Right atrium auricular region (tissue), 2 donors: ENCODE data around the genes SYT13, SLC35C1, MAPK8IP1 and DGKZ.

DNA sequence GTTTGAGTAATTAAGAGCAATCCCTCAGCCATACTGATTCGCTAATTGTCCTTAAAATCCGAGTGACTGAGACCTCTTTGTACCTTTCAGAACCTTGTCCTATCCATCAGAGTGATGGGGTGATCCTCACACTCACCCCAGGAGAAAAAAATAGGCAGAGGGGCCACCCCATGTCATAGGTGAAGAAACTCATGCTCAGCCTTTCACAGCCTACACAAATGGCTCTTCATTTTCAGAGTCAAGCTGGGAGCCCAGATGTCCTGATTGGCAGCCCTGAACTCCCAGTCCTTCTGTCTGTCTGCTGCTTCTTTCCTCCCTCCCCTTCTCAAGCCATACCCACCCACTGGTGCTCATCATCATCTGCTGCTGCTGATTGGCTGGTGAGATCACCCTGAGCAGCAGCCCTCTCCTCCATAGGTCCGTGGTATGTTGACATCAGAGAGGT, 46.2 kb upstream of the PRDM11 start:
- PRO-cap = no peak
- RAMPAGE, long total RNA, 2 experiments = no peak in any of the 2 experiments

DNA sequence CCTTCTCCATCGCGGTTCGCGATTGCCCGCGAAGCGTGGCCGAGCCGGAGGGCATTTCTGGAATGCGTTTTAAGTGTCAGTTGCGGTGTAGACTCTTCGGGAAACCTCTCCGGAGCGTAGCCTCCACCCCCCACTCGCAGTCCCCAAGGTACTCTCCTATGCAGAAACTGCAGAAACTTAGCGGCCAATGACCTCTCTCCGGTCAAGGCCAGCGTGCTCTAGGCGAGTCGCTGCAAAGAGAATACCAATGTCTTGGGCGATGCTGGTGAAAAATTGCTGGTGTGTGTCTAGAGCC, 942 bp downstream of the PRDM11 start:
- PRO-cap = no peak
- RAMPAGE, long total RNA, 2 experiments = no peak in any of the 2 experiments

- PRO-cap = no peak
- RAMPAGE, long total RNA, 2 experiments = no peak in any of the 2 experiments
These were observed 59.1 kb downstream of the SYT13 start for GRCh38 chr11:45226795-45227612.

- PRO-cap = bidirectional peak, plus-strand start at chr11:45286437, minus-strand start at chr11:45286333
- RAMPAGE, long total RNA, 2 experiments = no peak in any of the 2 experiments
These were observed at the start of gene SYT13 for GRCh38 chr11:45285671-45286947. SYT13 (minus strand) TSS chr11:45286341.

DNA sequence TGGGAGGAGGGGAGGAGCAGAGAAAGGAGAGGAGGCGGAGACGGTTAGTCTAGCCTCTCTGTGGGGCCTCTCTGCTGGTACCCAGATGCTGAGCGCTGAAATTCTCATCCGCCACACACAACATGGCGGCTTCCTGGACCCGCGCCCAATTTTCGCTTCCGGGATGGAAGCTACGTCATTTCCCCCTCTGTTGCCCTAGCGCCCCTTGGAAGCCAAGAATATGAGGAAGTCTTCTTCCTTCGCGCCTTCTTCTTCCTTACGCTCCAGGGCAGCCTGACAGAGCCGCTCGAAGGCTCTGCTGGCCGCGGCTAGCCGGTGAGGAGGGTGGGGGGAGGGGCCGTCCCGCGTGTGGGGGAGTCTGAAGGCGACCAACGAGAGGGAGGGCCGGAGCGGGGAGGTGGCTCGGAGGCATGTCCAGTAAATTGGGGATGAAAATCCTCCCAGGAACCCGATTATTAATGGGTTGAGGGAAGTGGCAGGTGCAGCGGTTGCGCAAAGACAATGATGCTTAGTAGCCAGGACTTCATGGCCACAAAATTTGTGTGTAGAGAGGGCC, 69.2 kb upstream of the SYT13 start:
- PRO-cap = bidirectional peak, plus-strand start at position 190 of the sequence, minus-strand start at position 81 of the sequence
- RAMPAGE, long total RNA, 2 experiments = start-site peak on the plus strand in 1 of 2 experiments, centred at position 193 of the sequence, 60 reads per replicate

GRCh38 chr11:45804850-45805555, at the start of gene SLC35C1:
SLC35C1 (plus strand) TSS chr11:45805149.
- PRO-cap = bidirectional peak, plus-strand start at chr11:45805175, minus-strand start at chr11:45805031
- RAMPAGE, long total RNA, 2 experiments = no peak in any of the 2 experiments

GRCh38 chr11:45885067-45885979, at the start of gene MAPK8IP1:
MAPK8IP1 (plus strand) TSS chr11:45885651.
- PRO-cap = no peak
- RAMPAGE, long total RNA, 2 experiments = no peak in any of the 2 experiments

DNA sequence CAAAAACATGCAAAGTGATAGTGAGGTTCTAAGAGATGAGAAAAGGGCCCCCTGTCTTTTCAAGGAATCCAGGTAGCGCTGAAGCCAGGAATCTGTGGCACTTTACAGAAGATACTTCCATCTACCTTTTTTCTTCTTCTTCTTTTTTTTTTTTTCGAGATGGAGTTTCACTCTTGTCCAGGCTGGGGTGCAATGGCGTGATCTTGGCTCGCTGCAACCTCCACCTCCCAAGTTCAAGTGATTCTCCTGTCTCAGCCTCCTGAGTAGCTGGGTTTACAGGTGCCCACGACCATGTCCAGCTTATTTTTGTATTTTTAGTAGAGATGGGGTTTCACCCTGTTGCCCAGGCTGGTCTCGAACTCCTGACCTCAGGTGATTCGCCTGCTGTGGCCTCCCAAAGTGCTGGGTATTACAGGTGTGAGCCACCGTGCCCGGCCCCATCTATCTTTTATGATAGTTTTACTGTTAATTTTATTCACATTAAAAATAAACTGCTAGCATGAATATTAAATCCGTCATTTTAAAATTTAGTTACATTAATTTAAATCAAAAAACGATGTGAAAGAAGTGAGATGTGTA, 84.8 kb downstream of the LARGE2 start:
- PRO-cap = no peak
- RAMPAGE, long total RNA, 2 experiments = no peak in any of the 2 experiments

GRCh38 chr11:46092001-46092325, 29.3 kb downstream of the PHF21A start:
- PRO-cap = no peak
- RAMPAGE, long total RNA, 2 experiments = no peak in any of the 2 experiments

DNA sequence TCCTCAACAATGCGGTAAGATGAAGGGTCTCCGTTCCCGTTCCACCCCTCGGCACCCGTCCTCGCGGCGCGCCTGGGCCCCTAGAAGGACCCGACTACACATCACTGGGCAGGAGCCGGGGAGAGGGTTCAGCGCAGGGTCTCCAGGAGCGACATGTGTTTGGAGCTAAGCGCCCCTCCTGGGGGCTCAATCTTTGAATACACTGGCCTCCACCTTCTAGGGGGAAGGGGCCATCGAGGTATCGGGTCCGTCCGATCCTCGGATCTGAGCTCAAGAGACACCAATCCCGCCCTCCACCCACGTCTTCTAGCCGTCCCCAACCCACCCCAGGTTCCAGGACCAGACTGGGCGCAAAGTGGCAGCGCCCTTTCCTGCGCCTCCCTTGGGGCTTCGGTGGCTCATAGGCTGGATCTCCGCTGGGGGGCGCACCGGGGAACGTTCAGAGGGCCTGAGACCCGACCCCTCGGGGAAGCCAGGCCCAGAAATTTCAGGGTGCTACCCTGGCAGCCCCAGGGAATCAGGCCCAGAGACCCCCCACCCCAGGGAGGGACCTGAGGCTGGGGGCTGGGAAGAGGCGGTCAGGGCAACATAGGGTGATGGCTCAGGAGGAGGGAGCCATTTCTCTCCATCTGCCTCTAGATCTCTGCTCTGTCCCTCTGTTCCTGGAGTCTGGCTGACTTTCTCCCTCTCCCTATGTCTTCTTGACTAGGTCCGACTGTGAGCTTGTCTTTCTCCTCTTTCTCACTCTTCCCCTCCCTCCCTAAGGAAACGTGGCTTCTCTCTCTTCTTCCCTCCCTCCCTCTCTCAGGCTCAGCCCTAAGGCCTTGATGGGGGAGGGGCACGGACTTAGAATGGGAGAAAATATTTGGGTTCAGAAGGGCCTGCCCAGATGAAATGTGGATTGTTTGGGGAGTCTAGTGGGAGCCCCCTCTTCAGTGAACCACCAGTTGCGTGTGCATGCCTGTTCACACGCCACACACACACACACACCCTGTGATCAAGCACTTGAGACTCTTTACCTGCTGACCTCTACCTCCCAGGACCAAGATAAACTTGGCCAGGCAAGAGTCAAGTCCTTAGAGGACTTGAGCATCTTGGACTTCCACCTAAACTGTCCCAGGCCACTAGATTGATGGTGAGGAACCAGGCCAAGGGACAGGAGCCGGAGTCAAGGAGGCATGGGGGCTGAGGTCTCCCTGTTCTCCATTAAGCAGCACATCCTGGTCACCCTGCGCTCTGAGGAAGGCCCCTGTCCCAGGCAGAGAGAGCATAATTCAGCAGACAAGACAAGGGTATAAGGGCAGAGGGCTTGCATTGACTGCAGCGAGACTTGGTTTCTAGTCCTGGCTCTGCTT, 1.2 kb downstream of the CREB3L1 start:
- PRO-cap = no peak
- RAMPAGE, long total RNA, 2 experiments = no peak in any of the 2 experiments

GRCh38 chr11:46281188-46282011, 3.9 kb downstream of the CREB3L1 start:
- PRO-cap = no peak
- RAMPAGE, long total RNA, 2 experiments = no peak in any of the 2 experiments

DNA sequence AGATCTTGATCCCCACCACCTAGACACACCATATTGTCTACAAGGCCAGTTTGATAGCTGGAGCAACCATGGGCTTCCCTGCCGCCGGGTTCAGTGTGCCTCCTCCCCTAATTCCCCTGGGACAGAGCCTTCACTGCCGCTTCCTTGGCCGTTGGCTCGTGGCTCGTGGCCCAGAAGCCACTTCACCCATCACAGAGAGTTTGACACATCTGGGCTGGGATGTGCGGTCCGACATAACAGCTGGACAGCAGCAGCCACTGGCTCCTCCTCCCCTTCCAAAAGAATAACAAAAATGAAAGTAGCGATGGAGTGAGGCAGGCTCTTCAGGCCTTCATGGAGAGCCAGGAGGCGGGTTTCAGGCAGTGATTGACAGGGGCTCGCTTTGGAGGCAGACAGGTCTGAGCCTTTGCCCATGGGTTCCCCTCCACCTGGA, 8.1 kb downstream of the CREB3L1 start:
- PRO-cap = no peak
- RAMPAGE, long total RNA, 2 experiments = no peak in any of the 2 experiments

DNA sequence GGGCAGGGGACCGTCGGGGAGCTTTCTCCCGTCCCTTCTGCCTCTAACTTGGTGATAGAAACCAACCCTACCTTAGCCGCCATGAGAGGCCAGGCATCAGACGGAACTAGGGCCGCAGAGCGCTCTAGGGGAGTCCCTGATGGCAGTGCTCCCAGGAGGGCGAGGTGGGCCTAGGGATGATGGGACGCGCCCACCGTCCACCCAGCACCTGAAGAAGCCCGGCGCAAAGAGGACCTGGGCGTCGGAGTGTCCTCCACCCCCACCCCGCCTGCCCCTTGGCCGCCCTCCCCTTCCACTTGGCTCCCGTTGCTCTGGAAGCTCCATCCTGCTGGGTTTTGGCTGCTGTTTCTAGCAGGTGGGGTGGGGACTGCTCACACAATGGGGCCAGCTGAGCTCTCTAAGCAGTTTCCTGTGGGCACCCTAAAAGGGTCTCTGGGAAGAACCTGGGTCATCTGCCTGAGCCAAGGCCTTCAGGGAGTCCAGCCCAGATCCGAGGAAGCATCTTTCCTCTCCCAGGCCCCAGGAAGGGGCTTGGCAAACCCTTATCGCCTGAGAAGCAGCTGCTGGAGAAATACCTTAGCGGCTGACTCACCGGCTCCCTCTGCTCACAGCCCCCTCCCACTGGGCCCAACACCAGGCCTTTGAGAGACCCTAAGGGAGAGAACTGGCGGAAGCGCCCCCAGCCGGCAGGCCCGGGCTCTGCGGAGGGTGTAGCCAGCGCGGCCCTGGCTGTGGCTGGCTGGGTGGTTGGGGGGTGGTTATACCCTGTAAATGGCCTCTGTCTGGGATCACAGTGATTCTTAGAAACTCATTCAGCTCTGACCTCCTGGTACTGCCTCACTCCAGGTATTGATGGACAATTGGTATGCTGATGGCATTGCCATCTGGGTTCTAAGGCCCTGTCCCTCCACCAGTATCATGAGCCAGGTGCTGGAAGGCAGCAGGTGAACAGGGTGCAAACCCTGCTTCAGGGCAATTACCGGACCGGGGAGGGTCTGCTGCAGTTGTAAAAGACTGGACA, 19.3 kb downstream of the CREB3L1 start:
- PRO-cap = unidirectional peak, minus-strand start at position 350 of the sequence
- RAMPAGE, long total RNA, 2 experiments = no peak in any of the 2 experiments

DNA sequence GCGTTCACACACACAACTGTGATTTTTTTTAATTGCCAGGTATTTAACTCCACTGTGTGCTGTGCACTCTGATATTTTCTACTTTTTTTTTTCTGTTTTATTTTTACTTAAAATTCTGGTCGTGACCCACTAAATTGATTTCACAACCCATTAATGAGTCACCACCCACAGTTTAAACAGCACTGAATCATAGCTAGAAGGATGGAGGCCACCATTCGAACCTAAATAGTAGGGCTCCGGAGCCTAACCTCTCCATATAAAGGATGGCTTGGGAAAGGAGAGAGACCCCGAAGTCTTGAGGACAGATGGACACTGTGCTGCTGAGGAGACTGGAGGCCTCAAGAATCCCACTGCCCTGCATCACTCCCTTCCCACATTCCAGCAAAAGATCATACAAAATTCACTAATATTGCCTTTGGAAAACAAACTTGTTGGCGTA, 21.6 kb downstream of the CREB3L1 start:
- PRO-cap = no peak
- RAMPAGE, long total RNA, 2 experiments = no peak in any of the 2 experiments

GRCh38 chr11:46342113-46342695, 5.1 kb upstream of the DGKZ start:
- PRO-cap = unidirectional peak, minus-strand start at chr11:46342408
- RAMPAGE, long total RNA, 2 experiments = no peak in any of the 2 experiments

- PRO-cap = bidirectional peak, plus-strand start at chr11:46345471, minus-strand start at chr11:46345341
- RAMPAGE, long total RNA, 2 experiments = start-site peak on the plus strand in 2 of 2 experiments, at chr11:46345393-46345500 at its widest, 85 to 143 reads per replicate
These were observed 2.0 kb upstream of the DGKZ start for GRCh38 chr11:46345166-46345808.

- PRO-cap = bidirectional peak, plus-strand start at chr11:46347543, minus-strand start at chr11:46347222
- RAMPAGE, long total RNA, 2 experiments = no peak in any of the 2 experiments
These were observed at the start of gene DGKZ for GRCh38 chr11:46347124-46348066. DGKZ (plus strand) TSS chr11:46347463.

- PRO-cap = no peak
- RAMPAGE, long total RNA, 2 experiments = no peak in any of the 2 experiments
These were observed 10.2 kb downstream of the DGKZ start for GRCh38 chr11:46357170-46358153.

GRCh38 chr11:46369378-46370103, 11.9 kb upstream of the MDK start:
- PRO-cap = no peak
- RAMPAGE, long total RNA, 2 experiments = no peak in any of the 2 experiments

DNA sequence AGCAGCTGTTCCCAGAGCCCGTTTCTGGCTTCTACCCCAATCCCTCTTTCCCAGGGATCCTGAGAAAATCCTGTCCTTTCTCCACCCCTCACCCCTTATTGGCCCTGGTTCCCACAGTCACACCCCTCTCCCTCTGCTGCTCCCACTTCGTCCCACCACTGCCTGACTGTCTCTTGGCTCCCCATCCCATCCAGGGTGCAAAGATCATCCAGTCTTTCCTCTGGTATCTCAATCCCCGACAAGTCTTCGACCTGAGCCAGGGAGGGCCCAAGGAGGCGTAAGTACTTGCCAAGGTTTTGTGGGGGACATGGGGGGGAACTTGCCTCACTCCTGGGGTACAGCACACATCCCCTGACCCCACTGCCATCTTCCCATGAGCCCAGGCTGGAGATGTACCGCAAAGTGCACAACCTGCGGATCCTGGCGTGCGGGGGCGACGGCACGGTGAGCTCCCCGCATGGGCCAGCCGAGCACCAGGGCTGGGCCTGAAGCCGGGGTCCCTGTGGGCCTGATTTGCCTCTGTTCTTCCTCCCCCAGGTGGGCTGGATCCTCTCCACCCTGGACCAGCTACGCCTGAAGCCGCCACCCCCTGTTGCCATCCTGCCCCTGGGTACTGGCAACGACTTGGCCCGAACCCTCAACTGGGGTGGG, 9.1 kb upstream of the MDK start:
- PRO-cap = no peak
- RAMPAGE, long total RNA, 2 experiments = no peak in any of the 2 experiments